ENCODE measurements around the gene CD24.

- RRBS: no CpG with 5 or more reads among the region's 7 CpGs
Measured at GRCh38 chr6:106666567-106667302, 37.4 kb downstream of the QRSL1 start.

DNA sequence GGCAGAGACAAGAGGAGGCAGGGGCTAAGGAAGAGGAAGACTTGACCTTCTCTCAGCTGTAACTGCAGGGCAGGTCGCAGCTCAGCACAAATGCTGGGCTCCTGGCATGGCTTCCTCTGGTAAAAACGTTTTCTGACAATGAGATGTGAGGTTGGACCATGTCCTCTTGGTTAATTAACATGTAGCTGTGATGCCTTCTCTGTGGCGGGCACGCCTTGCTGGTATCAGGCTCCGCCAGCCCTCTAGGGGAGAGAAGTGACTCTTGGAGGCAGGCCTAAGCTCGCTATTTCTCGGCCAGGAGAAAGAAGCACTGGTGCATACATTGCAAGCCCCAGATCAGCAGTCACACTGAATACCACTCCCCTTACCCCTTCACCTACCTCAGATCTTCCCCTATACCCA lies 64.9 kb downstream of the QRSL1 start:
- RRBS: no CpG with 5 or more reads among the region's 7 CpGs

- RRBS: no CpG with 5 or more reads among the region's 4 CpGs
Measured at GRCh38 chr6:106728179-106728668, 98.8 kb downstream of the QRSL1 start.

DNA sequence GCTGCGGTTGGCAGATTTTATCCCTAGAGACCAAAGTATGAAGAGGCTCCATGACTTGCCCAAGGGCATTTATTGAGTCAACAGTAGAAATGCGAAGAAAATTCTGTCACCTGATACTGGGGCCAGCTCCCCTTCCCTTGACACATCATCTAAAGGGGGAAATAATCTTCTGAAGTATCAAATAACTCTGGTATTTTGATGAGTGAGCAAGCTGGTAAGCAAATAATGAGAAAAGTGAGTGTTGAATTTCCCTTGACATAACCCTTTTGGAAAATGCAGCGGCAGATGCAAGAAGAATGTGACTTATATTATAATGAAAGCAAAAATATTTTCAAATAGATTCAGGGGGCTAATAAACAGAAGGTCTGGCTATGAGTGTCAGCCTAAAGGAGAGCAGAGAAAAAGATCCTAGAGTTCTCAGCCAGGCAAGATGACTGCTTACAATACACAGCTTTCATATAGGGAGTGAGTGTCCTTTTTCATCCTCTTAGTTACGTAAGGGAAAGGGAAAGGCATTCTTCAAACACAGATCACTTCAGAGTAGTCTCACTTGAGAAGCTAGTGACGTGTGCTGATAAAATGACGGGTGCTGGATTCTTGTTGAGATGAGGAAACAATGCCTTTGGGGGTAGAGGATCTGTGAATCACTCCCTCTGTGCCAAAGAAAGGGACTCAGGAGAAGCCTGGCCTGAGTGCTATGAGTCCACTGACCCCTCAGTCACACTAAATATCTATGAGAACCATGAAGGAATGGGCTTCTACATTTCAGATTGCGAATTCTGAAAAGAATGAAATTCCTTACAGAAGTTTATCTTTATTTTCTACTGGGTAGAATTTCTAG lies 117.1 kb downstream of the QRSL1 start:
- RRBS: no CpG with 5 or more reads among the region's 7 CpGs

- RRBS: no CpG with 5 or more reads among the region's 11 CpGs
Measured at GRCh38 chr6:106787608-106788291, 158.4 kb downstream of the QRSL1 start.

- RRBS: no CpG with 5 or more reads among the region's 5 CpGs
Measured at GRCh38 chr6:106888091-106888848, 86.3 kb downstream of the CD24 start.

DNA sequence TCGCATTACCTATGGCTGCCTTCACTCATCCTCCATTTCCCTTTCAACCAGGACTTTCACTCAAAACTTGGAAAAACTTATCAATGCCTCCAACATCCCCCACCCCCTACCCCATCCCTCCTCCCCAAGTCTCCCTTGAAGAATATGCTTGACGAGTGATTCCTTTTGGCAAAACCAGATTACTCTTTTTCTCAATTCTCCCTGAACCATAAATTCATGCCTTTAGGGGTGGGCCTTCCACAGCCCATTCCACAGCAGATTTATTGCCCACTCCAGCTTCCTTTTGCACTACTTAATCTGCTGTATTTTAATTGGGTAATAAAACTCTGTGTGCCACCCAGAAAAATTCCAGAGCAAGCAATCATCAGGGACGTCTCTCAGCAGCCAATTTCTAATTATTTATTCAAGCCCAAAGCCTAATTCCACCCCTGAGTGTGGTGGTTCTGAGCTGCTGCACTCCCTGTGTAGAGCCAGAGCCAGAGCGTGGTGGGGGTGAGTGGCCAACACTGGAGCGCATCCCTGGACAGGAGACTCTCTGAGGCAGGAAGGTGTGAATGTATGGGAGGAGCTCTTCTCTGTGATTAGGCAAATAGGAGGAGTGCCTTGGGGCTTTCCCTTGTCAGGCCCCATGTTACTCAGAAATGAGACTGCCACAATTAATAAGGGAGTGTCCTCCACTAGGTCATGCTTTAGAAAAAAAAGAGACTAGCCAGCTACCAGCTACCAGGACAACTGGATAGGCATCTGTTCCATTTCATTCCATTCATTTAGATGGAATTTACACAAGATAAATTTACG lies 66.2 kb downstream of the CD24 start:
- RRBS: no CpG with 5 or more reads among the region's 6 CpGs

DNA sequence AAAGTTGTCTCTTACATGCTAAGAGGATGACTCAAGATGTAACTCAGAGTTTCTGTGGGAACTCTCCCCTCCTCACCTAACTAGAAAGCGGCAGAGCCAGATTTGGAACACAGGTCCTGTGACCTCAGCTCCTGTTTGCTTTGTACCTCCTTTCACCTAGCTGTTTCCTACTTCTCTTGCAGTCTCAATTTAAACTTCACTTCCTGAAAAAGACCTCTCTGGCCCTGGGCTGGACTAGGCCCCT lies 60.8 kb downstream of the CD24 start:
- RRBS: no CpG with 5 or more reads among the region's 1 CpG

- RRBS: no CpG with 5 or more reads among the region's 72 CpGs
Measured at GRCh38 chr6:106974344-106974999, at the start of gene CD24. CD24 (minus strand) TSS chr6:106974729.

DNA sequence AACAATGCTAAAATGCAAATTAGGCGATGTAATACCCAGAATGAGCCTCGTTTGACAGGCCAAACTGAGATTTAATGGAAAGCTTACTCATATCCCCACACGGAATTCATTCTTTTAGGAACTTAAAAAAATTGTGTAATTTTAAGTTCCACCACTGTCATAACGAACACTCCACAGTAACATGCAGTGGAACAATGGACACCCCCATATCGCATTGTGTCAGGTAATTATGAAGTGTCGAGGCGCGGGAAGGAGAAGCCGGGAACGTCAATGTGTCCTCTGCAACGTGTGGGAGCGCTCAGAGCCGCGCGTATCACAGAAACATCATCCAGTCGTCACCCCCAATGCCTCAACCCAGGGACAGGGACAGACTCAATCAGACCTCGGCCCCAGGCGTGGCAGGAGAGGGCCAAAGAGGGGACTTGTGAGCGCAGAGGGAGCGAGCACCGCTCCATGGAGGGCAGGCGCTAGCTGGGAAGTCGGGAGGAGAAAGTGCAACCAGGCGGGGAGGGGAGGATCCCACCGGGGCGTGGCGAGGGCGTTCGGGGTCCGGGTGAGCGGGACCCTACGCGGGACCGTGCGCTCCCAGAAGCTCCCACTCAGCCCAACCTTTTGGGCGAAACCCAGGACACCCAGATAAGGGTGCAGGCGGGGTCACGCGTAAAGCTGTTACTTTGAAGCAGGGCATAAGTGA lies 1.1 kb upstream of the SOBP start:
- RRBS: no CpG with 5 or more reads among the region's 39 CpGs

GRCh38 chr6:107736734-107737449 lies 87.2 kb downstream of the SCML4 start:
- RRBS: no CpG with 5 or more reads among the region's 7 CpGs

DNA sequence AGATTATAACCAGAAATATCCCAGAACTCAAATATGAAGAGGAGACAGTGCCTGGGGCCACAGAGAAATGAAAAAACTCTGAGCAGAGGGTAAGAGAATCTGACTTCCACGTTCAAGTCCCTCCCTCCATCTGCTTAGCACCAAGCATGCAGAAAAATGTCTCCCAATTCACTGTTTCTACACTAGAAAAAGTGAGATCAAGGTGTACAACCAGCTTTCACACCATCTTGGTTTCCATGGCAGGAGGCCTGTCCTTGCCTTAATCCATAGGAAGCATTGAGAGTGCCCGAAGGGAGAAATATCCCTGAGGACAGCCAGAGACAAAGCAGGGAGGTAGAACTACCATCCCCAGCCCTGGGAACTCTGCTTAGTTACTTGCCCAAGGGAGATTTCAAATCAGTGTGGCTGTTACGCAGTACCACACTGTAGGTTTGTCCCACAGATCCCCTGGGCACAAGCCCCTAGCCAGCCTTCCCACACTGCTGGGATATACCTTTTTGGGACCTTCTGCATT lies 82.9 kb downstream of the SCML4 start:
- RRBS: no CpG with 5 or more reads among the region's 3 CpGs

- RRBS: no CpG with 5 or more reads among the region's 7 CpGs
Measured at GRCh38 chr6:107787222-107787756, 36.8 kb downstream of the SCML4 start.

DNA sequence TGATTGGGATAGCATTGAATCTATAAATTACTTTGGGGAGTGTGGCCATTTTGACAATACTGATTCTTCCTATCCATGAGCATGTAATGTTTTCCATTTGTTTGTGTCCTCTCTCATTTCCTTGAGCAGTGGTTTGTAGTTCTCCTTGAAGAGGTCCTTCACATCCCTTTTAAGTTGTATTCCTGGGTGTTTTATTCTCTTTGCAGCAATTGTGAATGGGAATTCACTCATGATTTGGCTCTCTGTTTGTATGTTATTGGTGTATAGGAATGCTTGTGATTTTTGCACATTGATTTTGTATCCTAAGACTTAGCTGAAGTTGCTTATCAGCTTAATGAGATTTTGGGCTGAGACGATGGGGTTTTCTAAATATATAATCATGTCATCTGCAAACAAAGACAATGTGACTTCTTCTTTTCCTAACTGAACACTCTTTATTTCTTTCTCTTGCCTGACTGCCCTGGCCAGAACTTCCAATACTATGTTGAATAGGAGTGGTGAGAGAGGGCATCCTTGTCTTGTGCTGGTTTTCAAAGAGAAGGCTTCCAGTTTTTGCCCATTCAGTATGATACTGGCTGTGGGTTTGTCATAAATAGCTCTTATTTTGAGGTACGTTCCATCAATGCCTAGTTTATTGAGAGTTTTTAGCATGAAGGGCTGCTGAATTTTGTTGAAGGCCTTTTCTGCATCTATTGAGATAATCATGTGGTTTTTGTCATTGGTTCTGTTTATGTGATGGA lies 64.2 kb upstream of the SCML4 start:
- RRBS: no CpG with 5 or more reads among the region's 2 CpGs

- RRBS: no CpG with 5 or more reads among the region's 14 CpGs
Measured at GRCh38 chr6:107890794-107891891, 66.9 kb downstream of the SEC63 start.

GRCh38 chr6:107902786-107903052 lies 55.3 kb downstream of the SEC63 start:
- RRBS: no CpG with 5 or more reads among the region's 3 CpGs

GRCh38 chr6:108043307-108044199 lies 31.0 kb downstream of the OSTM1 start:
- RRBS: no CpG with 5 or more reads among the region's 7 CpGs

DNA sequence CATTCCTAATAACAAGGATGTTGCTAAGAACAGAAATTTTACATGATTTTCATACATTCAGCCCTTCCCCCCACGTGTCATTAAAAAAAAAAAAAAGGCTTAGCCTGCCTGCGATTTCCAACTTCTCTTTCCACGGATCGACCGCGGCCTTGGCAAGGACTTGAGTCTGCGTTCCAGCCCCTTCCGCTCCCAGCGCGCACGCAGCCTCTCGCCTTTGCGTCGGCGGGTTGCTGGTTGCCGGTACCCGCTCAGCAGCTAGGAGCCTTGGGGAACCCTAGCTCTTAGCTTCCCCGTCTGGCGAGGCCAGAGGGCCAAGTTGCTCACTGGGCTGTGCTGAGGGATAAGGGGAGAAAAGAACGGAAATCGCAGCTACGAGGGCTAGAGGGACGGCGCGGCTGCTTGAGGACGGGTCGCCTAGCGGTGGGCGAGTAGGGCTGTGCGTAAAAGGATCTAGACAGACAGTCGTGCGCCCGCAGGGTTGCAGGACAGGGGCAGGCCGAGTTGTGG lies 40.3 kb upstream of the OSTM1 start:
- RRBS: no CpG with 5 or more reads among the region's 34 CpGs

- RRBS: no CpG with 5 or more reads among the region's 9 CpGs
Measured at GRCh38 chr6:108200621-108201092, 34.8 kb downstream of the NR2E1 start.